Progenitor cell of endocrine pancreas (in vitro differentiated cells): ENCODE data around the genes CLDN1 and GMNC.

GRCh38 chr3:188738922-188739554 lies 432.7 kb upstream of the TPRG1 start:
- PRO-cap, result no peak

DNA sequence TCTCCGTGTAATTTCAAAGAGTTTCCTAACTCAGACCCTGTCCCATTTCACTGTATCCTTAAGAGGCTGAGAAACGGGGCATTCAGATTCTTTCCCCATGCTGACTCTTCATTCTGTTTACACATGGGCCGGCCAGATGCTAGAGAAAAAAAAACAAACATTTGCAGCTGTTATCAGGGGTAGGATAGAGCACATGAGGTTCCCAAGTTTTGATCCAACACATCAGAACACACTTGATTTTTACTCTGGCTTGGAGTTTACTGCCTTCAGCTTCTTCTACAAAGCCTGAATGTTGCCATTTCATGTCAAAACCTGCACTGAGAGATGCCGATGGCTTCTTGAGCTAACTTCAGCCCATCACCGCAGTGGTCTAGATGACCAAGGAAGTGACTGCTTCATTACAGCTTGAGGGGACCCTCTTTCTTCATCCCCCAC lies 215.8 kb upstream of the TPRG1 start:
- PRO-cap, result no peak

- PRO-cap, result no peak
These were observed 4.8 kb upstream of the TPRG1 start for GRCh38 chr3:189166867-189167548.

DNA sequence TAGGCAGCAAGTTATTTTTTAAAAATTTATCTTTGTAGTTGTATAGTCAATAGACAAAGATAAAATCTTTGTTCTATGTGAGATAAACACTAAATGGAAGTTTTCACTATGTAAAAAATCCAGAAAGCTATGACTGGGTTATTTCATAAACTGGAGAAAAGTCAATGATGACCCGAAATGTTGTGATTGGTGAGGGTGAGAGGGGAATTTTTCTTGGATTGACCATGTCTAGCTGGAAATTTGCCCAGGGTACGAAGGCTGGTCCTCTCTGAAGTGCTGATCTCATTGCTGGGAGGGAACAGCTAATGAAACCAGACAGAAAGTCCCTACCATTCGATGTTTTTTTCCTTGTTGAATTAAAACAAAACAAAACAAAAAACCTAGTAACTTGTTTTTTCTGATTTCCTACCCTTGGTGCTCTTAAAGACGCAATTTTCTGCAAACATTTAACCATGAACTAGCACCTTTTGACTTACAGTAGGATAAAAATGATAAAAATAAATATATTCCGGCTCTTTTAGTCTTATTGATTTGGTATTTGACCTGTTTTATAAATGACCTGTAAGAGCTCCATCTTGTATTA lies 14.4 kb downstream of the TPRG1 start:
- PRO-cap, result no peak

DNA sequence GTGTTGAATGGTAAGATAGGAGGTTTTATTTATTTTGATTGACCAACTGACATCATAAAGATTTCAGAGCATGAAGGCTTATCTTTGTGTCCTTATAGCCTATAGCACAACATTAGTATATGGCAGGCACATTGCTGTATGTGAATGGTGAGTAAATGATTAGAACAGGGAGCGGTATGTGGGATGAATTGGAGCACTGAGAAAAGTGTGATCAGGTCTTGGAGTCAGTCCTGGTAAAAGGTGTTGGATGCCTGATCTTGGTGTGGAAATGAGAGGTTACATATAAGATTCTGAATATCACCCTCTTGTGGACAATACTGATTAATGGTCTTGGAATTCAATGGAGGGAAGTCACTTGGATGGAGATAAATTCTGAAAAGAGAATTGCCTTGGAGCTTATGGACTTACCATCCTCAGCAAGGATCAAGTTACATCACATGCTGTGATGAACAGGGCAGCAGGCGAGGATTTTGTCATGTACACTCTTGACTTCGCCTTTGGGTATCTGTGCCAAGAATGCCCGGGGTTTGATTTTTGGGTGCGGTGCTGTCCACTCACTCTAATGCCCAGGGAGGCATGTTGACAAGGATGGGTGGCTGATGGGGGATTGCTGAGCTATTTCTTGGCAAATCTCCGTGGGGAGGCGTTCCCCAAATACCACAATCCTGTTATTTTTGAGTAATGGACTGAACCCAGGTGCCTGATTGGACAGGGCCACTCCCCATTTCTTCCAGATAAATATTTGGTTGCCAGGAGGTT lies 96.1 kb downstream of the TPRG1 start:
- PRO-cap, result no peak

GRCh38 chr3:189269379-189269860 lies 97.6 kb downstream of the TPRG1 start:
- PRO-cap, result no peak

DNA sequence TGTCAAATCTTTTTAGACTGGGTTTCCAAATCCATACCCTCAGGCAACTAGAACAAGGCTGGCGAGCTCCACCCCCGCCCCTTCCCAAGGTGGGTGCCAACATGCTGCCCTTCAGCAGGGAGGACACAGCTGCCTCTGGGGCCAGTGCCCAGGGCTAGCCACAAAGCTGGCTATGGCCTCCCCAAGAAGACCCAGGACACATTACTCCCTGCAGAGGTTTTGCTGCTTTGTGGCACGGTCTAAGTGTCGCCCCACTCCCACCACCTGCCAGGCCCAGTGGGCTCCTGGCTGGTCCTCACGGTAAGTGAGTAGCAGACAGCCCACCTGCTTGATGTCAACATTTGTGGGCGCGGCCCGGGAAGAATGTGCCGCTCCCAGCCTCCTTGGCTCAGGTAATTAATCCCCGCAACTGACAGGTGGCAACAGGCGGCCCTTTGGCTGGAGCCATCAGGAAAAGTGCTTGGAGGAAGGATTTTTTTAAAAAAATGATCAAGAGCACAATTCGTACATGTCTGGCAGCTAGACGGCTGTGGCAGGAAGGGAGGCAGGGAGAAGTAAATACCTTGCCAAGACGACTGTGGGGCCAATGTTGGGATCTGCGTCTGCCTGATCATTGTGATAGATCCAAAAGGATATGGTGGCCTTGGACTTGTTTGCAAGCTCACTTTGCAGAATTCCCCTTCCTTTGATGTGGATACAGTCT lies 212.0 kb downstream of the TP63 start:
- PRO-cap, result no peak

DNA sequence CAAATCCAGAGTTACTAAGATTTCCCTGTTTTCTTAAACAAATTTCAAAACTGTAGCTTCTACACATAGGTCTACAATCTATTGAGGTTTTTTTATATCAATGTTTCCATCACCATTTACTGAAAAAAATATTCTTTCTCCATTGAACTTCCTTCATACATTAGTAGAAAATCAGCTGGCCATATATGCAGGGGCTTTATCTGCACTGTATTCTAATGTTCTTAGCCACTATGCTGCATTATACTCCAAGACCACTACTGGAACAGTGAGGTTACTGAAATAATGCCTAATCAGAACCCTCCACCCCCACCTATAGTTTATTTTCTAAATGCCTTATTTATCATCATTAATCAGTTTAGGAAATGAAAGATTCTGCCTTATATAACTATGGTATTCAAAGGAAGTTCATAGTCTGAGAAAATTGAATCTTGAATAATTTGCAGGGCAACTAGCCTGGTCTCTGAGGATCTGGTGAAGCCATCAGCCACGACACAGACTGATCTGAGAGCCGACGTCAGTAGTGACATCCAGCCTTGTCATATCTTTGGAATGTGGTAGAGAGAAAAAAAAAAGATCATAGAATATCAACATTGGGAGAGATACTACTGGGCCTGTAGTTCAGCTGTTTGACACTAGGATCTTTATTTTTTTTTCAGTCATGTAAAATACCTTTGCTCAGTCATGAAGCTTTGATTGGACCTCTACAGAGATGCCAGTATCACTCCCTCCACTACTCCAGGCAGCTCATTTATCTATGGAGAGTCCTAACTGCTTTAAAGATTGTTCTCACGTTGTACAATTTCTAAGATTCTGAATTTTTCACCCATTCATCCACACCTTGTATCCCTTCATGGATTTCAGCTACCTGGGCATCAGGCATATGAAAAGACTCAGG lies 66.6 kb downstream of the P3H2 start:
- PRO-cap, result no peak

DNA sequence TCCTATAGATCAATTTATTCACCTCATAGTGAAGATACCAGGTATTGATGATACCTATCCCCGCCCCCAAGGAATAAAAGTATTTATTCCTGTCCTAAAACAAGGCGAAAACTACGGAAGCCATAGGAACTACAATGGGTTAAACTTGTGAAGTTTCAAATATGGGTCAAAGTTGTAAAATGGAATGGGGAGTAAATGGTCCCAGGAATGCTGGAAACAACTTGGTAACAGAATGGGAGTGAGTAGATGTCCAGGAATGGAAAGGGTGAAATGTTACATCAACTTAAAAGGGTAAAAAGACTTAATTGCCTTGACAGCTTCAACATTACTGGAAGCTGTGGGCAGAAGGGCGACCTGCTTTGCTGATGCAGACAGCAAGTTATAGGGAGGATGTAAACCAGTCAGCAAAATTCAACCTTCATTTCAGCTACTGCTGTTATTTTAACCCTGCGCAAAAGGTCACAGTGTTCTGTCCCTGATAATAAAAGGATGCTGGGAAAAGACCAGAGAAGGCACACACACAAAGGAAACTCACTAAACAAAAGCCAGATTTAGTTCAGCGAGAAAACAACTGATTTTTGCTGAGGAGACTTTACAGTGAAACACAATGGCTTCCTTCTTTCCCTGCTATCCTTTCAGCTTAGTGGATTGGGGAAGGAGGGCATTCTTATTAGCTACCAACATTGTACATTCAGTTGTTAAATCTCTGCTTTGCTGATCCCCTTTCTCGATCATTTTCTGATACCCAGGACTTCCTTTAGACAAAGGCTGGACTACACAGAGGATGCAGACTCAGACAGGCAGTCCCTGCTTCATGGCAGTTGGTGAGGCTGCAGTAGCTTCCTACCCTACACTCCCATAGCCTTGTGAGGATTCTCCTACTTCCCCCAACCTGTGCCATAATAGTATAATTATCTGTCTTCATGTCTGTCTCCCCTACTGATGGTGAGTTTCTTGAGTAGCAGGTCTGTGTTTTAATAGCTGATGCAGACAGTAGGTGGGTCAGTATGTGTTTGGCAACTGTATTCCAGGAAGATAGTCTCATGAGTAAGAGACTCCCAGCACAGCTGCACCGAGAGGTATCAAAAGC lies 62.0 kb downstream of the P3H2 start:
- PRO-cap, result no peak

DNA sequence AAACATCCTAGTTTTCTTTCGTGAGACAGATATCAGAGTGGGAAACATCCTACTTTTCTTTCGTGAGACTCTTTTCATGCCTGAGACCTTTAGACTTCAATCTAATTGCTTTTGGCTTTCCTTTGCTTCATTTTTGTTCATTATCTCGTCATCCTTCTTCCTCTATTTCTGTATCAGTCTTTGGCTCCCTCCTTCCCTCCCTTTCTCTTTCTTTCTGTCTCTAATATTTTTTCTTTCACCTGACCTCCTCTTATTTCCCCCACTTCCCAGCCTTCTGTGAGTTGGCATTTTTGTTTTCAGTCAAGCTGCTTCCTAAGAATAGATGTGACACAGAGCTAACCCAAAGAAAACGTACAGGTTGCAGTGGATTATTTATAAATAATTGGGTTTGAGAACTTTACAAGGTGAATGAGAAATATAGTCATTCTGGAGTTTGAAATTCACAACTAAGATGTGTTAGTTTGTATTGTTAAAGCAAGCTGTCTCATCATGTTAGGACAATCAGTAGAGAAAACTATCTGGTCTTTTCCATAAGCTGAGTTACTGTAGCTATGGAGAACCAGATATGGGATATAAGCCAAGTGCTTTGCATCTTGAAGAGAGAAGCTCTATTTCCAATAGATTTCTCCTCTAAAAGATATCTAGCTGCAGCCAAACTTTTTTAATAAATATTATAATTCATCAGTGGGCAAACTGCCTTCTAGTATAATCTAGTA lies 11.4 kb downstream of the P3H2 start:
- PRO-cap, result no peak

GRCh38 chr3:190321545-190322835 lies at the start of gene CLDN1:
Gene CLDN1 (minus strand): TSS chr3:190322446.
- PRO-cap, result bidirectional peak, plus-strand start at chr3:190322099, minus-strand start at chr3:190322112; bidirectional peak, plus-strand start at chr3:190322208, minus-strand start at chr3:190322173; unidirectional peak, minus-strand start at chr3:190322417; unidirectional peak, minus-strand start at chr3:190322446

DNA sequence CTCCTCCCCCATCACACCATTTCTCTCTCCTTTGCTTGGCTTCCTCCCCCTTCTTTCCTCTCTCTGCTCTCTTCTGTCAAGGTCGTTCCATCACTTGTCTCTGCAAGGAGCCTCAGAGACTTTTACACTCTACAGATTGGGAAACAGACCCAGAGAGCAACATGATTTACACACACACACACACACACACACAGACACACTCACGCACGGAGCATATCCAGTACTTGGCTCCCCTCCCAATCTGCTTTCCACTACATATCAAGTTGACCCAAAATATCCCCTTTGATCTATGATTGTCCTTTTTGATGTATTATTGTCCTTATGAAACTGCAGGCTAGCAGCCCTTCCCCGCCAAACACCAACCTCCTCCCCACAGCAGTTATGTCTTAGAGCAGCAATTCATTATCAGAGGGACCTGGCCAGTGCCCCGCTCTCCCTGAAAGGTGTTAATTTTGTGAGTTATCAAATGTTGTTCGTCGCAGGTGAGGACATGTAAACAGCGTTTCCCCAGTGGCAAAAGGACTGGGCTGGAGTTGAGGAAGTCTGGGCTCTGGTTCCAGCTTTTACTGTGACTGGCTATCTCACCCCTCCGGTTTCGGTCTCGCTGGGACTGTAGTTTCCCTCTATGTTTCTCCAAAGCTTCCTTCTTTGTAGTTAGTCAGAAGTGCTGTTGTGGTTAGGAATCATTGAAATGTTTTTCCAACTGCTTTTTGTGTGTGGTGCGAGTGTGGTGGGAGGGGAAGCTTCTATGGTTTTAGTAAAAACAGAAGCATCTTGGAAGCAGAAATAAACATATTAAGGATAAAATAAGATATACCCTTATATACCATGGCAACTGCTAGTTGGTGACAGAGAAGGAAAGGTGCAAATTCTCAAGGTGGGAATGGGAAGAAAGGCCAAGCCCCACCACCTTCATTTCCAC lies 851 bp upstream of the CLDN1 start:
- PRO-cap, result no peak

DNA sequence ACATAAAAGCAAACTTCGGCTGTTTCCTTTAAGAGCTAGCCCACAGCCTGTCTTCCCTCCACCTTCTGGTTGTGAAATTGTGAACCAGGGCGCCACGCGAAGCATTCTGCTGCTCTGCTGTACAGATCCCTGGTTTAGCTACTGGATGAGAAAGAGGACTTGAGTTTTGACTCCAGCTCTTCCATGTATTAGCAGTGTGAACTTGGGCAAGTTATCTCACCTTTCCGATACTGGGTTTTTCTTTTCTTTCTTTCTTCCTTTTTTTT lies 1.0 kb downstream of the IL1RAP start:
- PRO-cap, result no peak

DNA sequence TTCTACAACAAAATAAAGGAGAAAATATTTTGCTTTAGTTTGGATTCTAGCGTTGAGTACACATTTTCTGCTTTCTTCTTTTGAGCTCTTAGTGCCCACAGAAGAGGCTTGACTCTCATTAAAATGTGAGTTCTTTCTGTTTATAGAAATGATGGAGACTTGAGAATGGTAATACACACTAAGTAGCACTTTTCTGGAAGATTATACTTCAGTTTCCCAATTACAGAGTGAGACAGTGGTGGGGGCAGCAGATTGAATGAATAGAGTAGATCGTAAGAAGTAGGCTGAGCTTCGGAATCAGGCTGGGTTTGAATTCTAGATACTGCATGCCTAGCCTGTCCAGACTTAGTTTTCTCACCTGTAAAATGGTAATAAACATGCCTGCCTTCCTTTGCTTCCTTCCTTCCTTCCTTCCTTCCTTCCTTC lies 8.0 kb downstream of the IL1RAP start:
- PRO-cap, result no peak

DNA sequence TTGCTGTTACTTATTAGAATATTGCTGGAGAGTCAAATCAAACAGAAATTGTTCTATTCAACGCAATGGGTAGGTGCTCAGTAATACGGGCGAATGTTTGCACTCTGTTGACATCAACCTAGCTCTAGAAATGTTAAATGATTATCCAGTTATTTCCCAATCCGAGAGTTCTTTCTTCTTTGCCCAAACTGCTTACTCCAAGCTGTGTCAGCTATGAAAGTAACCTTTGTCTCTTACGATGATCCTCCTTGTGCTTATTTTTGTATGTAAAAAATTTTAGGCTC lies 50.4 kb downstream of the GMNC start:
- PRO-cap, result no peak

DNA sequence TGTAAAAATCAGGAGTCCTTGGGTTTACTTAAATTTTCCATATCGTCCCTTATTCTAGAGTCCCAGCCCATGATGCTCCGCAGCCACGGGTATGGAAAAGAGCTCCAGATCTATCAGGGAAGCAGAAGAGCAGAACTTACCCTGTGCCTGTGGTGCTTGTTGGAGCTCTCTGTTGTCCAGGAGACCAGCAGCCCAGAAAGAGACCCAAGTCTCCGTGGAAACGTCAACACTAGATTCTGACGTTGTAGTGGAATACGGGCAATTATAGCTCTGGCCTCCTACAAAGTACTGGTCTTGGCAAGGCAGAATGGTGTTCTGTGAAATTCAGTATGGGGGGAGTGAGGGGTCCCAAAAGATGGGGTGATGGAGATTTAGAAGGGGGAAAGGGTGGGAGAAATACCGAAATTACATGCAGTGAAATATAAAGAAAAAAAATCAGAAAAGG lies 1.9 kb downstream of the GMNC start:
- PRO-cap, result no peak

DNA sequence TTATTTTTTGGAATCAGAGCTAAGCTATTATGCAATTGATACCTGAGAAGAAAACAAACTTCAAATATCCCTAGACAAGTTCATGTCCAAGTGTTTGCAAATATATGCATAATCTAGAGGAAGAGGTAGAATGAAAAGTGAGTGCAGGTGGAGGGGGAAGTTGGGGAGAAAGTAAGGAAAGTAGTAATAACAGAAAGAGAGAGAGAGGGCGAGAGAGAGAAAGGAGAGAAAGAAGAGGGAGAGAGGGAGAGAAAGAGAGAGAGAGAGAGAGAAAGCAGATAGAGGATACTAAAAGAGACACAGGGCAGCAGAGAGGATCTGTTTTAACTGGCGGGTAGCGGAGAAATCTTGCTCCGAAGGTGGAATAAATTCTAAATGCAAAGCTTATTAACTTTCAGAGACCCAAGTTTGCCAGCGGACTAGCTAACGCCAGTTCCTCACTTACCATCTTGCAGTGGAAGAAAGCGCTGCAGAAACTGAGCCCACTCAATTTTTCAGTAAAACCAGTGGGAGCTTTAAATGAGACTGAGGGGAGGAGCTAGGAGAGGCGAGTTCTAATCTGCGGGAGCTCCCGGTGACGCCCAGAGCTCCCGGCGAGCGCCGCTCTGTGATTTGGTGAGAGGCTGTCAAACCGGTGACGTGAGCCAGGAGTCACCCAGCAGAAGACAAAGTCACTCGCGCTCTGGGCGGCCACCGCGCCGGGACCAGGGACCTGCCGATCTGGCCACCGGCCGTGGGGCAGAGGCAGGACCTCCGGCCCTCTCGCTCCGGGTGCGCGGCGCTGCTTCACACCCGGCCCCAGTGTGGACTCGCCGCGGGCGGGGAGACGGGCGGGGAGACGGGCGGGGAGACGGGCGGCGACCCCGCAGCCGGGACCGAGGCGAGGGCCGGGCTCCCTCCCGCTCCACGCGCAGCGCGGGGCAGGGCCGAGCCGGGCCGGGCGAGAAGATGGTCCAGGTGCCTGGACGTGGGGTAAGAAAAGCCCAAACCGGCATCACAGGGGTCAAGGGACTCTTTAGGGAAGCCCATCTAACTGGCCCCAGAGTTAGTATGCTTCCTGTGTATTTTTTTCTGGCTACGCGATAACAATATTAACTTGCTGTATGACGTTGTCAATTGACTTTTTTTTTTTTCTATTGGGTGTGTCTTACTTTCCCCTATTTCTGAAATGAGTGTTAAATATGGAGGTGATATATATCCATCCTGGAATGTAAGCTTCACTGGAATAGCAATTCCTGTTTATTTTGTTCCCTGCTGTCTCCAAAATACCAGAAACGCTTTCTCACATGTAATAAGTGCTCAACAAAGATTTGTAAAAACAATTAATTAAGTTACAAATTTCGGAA lies at the start of gene GMNC:
Gene GMNC (minus strand): TSS at position 527 of the 1,346 bp plus-strand sequence.
- PRO-cap, result unidirectional peak, plus-strand start at position 674 of the sequence

- PRO-cap, result bidirectional peak, plus-strand start at chr3:190965162, minus-strand start at chr3:190964936; unidirectional peak, minus-strand start at chr3:190965320; unidirectional peak, minus-strand start at chr3:190965502; unidirectional peak, minus-strand start at chr3:190965542
These were observed 102.6 kb upstream of the GMNC start for GRCh38 chr3:190964800-190965786.

GRCh38 chr3:191252479-191252707 lies 53.4 kb downstream of the OSTN start:
- PRO-cap, result no peak

DNA sequence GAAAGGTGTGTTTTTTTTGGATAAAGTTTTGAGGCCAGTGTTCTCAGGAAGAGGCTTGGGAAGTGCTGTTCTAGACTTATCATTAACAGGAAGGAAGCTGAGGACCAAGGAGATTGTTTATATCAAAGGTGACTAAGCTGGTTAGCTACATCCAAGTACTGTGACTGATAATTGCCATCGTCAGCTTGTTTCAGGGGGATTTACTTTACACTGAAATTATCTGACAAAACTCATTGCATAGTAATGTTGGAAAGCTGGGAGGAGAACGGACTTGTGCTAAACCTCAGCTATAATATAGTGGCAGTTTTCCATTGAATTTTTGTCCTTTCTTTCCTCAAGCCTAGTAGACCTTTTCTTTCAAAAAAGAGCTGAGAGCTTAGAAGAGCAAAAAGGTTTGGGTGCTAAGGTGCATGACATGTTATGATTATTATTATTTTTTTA lies 36.4 kb upstream of the UTS2B start:
- PRO-cap, result no peak